Gallbladder (tissue), 1 donor: ENCODE results near the genes SELENOW, PLA2G4C and SPHK2.

DNA sequence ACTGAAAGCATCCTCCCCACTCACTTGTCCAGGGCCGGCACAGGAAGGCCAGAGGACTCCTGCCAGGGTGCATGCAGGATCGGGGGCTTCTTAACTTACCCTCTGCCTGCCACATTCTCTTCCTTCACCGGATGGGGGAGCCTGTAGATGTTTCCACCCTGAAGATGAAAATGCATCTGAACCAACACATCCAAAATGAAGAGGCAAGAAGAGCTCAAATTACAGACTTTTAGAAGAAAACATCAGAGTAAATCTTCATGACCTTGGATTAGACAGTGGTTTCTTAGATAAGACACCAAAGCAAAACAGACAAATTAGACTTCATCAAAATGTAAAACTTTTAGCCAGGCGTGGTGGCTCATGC is 25.9 kb upstream of the NAPA start:
- PRO-cap = no peak

- PRO-cap = unidirectional peak, minus-strand start at chr19:47609542
Measured at GRCh38 chr19:47609328-47609957, 509 bp downstream of the BICRA start.

DNA sequence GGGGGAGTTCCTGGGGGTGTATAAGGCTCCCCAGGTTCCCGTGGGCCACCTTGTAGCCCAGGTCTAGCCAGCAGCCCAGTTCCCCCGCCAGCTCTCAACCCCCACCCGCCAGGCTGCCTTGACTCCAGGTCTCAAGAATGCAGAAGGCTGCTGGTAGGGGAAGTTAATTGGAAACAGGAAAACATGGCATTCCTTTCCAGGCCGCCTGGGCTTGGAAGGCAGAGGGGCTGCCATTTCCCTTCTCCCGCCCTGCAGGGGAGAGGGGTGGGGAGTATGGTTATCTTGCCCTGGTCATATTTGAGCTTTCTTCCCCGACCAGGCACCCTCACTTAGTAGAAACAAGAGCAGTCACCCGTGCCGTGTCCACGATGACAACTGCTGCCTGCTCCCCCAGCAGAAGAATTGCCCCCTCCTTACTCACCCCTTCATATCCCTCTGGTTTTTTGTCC is 4.3 kb downstream of the BICRA start:
- PRO-cap = no peak

- PRO-cap = no peak
Measured at GRCh38 chr19:47619663-47620336, 10.9 kb downstream of the BICRA start.

- PRO-cap = no peak
Measured at GRCh38 chr19:47719887-47720133, 6.6 kb downstream of the EHD2 start.

DNA sequence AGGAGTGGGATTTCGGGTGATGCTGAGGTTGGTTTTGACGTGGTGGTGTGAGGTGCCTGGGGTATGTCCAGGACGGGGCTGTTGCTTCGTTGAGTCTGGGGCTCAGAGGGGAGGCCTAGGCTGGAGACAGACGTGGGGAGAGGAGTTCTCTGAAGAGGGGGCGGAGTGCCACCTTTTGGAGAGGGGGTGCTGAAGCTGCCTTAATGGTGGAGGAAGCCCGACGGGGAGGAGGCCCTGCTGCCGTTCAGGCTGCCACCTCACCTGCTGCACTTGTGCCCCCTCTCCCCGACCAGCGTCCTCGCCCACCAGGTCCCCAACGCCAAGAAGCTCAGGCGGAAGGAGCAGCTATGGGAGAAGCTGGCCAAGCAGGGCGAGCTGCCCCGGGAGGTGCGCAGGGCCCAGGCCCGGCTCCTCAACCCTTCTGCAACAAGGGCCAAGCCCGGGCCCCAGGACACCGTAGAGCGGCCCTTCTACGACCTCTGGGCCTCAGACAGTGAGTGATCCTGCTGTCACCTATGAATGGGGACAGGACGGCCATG is 5.3 kb downstream of the NOP53 start:
- PRO-cap = no peak

- PRO-cap = no peak
Measured at GRCh38 chr19:47752282-47752793, 7.0 kb downstream of the NOP53 start.

DNA sequence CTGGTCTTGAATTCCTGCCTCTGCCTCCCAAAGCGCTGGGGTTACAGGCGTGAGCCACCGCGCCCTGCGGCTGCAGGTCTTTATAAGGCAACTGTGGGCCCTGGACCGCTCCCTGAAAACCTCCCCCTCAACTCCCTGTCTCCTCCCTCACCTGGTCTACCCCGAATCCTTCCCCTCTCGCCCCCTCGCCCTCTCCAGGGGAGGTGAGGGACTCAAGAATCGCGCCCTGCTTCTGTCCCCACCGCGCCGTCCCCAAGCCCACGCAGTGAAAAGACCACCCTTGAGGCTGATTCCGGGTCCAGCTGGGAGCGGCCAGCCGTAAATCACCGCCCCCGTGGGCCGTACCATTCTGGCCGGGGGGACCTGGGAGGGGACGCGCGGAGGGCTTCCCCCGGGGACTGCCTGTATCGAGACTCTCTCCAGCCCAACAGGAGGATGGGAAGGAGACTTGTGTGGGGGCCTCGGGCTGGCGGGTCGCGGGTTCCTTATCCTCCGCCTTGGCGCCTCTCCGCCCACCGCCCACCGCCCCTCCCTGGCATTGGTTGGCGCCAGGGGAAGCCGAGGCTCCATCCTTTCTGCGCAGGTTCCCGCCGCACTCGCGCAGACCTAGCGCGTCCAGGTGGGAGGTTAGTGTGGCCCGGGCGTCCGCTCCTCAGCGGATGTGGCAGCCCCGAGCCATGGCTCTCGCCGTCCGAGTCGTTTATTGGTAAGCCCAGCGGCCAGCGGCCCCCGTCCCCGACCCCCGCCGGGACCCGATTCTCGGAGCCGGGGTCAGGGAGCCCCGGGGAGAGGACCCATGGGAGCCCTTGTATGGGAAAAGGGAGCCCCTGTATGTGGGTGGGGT is at the start of gene SELENOW:
TSS of gene SELENOW (plus strand) at position 595 of the 844 bp plus-strand sequence.
- PRO-cap = bidirectional peak, plus-strand start at position 595 of the sequence, minus-strand start at position 262 of the sequence

- PRO-cap = unidirectional peak, plus-strand start at chr19:48110532; unidirectional peak, minus-strand start at chr19:48110817
Measured at GRCh38 chr19:48110214-48111089, at the start of gene PLA2G4C. TSS of gene PLA2G4C (minus strand) at chr19:48110817.

DNA sequence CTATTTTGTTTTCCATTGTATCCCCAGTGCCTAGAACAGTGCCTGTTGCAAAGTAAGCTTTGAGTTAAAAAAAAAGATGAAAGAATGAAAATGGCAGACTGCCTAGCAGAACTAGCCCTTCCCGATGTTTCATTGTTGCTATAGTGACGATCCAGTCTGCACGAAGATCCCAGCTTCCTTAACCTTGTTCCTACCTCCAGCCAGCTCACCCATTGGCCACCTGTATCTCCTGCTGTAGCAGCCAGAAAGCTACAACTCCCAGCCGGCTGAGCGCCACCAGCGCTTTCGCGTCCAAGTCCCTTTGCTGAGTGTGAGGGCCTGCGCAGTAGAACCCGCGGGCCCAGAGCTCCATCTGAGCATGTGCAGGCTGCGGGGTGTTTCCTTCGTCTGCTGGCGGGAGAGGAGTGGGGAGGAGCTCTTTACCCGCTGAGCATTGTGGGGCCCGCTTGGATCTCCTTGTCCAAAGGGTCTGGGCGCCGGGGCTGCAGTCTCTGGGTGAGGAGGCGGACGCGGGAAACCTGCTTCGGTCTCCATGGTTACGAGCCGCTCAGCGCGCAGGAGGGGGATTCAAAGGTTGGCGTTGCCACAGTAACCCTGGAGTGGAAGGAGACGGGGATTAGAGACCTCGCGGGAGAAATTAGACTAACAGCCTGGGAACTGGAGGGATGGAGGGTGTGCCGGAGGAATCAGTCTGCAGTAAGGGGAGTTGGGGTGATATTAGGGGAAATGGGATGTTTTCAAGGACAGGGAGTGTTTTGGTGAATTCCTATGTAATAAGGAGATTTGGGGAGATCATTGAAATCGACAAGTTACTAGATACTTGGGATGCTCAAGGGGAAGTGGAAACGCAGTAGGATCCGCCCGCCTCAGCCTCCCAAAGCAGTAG is 33.4 kb downstream of the ZSWIM9 start:
- PRO-cap = bidirectional peak, plus-strand start at position 487 of the sequence, minus-strand start at position 303 of the sequence

GRCh38 chr19:48328922-48330047 is 3.9 kb downstream of the EMP3 start:
- PRO-cap = no peak

- PRO-cap = no peak
Measured at GRCh38 chr19:48379065-48379434, 12.3 kb downstream of the KDELR1 start.

DNA sequence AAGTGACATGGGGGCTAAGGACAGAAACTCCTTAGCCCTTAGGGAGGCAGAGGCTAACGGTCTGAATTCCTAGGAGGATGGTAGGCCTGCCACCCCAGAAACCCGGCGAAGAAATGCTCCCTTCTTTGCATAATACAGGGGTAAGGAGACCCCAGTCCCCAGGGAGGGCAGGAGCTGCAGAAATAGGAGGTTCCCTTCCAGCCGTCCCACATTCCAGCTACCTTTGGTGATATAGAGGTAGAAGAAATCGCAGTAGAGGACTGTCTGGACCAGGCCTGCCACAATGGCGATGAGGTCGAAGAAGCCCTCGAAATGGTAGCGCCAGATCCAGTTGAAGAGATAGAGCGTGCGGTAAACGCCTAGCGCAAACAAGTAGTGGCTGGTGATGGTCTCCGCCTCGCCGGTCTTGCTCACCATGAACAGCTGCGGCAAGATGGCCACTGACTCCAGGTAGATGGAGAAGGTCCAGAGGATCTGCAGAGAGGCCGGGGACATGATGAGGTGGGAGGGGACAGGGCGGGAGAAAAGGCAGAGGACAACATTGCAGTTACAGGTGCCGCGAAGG is 7.3 kb downstream of the KDELR1 start:
- PRO-cap = no peak

DNA sequence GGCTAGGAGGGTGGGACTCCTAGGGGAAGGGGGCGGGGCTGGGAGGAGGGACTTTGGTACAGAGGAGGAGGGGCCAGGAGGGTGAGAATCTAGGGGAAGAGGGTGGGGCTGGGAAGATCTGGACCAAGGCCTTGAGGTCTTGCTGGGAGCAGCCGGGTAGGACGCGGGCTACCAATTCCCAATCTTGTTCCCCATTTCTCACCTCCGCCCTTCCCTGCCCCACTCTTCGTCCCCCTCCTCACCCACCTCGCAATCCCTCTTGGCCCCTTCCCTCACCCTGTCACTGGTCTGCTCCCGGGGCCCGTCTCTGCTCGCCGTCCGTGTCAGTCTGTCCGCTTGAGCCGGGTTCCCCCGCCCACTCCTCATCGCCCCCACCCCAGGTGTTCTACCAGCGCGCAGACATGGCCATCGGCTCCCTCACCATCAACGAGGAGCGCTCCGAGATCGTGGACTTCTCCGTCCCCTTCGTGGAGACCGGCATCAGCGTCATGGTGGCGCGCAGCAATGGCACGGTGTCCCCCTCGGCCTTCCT is 22.2 kb downstream of the GRIN2D start:
- PRO-cap = no peak

DNA sequence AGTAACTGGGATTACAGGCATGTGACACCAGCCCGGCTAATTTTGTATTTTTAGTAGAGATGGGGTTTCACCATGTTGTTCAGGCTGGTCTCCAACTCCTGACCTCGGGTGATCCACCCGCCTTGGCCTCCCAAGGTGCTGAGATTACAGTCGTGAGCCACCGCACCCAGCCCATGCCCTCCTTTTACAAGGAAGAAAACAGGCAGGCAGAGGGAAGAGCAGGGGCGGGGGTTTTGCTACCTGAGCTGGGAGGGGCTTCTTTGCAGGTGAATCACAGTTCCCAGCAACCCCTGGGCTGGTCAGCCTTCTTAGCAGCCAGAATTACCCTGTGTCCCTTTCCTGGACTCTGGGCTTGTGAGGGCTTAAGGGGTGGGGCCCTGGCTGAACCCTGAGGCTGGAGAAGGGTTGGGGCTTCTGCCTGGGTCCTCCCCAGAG is 3.1 kb upstream of the KCNJ14 start:
- PRO-cap = no peak

- PRO-cap = no peak
Measured at GRCh38 chr19:48569577-48570420, 17.8 kb downstream of the SULT2B1 start.

DNA sequence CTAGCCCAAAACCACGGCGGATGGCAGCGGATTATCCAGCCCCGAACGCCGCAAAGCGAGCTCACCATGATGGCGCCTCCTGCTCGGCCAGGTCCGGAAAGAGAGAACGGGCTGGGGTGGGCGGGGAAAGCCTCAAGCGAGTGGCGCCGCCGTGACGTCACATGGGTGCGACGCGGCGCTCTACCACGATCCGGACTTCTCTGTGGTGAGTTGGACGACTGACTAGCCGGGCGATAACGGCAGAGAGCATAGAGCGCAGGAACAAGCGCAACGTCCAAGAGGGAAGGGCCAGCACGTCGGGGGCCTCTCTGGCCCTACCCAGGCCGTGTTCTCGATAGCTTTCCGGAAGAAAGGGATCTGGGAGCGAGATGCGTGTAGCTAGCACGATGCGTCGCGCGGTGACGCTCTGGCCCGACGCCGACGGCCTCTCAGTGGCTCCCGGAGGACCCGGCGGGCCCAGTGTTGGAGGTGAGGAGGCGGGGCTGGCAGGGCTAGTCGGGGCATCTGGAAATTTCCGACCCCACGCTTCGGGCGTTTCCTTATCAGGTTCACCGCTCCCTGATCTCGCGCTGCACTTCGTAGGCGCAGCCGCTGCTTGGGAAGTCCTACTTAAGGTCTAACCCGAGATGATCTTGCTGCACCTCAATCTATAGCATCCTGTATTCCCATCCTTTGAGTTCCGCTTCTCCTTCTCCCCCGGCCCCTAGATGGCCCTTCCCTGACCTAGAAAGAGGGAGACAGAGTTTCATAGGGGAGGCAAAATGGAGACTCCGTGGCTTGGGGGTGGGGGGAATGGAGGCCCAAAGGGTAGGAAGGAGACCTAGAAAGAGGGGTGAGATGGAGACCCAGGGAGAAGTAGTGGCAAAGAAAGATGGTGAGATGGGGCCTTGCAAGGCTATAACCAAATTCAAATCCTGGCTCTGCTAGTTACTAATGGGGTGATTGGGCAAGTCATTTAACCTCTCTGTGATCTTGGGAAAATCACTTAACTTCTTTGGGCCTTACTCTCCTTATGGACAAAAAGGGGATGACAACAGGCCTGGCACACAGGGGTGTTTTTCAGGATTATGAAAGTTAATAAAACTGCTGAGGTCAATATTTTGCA is at the start of gene SPHK2:
TSS of gene SPHK2 (plus strand) at position 431 of the 1,105 bp plus-strand sequence.
- PRO-cap = bidirectional peak, plus-strand start at position 431 of the sequence, minus-strand start at position 101 of the sequence

GRCh38 chr19:48623695-48624545 is 4.6 kb downstream of the SPHK2 start:
- PRO-cap = bidirectional peak, plus-strand start at chr19:48624407, minus-strand start at chr19:48624216

GRCh38 chr19:48712762-48713625 is 6.5 kb downstream of the MAMSTR start:
- PRO-cap = no peak

- PRO-cap = unidirectional peak, plus-strand start at chr19:48720866; bidirectional peak, plus-strand start at chr19:48721020, minus-strand start at chr19:48721022
Measured at GRCh38 chr19:48720178-48721395, 1.1 kb upstream of the MAMSTR start.